Bronchus (tissue), 1 donor: ENCODE data around the genes HKDC1 and NEUROG3.

DNA sequence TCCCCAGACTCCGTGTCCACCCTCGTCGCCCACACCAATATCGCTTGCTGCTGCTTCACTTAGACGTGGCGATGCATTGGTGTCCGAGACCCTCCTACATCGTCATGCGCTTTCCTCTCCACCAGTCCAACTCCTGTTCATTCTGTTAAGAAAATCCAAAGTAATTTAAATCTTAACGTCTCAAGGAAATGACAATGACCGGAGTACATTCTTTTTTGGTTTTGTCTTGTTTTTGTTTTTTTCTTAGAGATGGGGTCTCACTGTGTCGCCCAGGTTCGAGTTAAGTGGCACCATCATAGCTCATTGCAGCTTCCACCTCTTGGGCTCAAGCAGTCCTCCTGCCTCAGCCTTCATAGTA is 846 bp downstream of the KIFBP start:
- PRO-cap: no peak

GRCh38 chr10:69051960-69052780 is 35.7 kb upstream of the SRGN start:
- PRO-cap: no peak

DNA sequence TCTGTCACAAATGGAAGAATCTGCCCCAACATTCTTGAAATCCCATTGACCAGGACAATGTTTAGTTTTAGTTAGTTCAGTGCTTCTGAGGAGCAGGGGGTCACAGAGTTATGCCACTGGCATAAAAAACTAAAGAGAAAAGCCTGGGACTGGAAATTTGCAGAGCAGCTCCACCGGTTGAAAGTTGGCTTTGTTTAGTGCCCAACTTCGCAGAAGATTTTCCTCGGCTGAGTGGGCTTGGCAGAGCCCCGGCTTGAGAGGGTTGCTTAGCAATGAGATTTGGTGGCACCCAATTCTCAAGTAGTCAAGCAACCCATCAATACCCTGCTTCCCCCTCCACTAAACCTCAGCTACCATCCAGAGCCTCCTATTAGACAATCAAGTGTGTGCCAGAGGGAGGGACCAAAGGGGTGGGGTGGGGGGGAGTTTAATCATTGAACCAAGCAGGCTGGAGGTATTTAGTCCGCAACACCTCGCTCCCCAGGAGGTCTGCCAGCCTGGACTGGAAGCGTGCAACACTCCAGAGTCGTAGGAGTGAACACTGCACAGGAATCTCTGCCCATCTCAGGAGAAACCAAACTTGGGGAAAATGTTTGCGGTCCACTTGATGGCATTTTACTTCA is at the start of gene HKDC1:
Gene HKDC1, plus strand, starts transcription at position 486 of the 623 bp plus-strand sequence.
- PRO-cap: unidirectional peak, plus-strand start at position 486 of the sequence

GRCh38 chr10:69222232-69223101 is 2.3 kb downstream of the HKDC1 start:
- PRO-cap: bidirectional peak, plus-strand start at chr10:69222953, minus-strand start at chr10:69222791

DNA sequence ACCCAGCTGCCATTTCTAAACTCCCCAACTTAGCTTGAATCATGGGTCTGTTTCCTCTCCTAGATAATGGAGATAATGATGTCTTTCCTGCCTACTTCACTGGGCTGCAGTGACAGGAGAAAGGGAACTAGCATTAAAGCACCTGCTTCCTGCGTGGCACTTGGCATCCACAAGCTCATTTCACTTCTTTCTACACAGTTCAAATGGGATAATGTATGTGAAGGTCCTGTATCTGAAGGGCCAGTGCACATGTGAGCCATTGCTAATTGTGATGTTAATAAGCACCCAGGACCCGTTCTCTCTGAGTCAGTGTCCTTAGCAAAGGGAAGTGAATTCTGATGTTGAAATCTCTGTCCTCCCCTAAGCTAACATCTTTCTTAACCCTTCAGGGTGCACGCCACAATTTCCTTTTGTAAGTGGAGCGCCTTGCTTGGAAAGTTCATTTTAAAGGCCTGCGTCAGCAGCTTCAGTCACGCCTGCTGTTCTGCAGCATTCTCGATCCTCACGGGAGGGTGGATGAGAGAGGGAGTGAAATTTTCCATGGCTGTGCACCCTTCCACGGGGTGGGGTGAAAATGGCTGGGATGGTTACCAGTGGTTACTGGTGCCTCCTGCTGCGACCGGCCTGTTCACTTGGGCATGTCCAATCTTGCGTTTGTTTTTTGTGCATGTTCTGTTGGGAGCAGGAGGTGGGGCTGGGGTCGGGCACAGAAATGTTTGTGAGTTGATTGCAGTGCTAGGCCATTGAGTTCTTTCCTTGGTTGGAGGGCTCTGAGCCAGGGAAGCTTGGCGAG is 18.8 kb downstream of the HK1 start:
- PRO-cap: no peak

DNA sequence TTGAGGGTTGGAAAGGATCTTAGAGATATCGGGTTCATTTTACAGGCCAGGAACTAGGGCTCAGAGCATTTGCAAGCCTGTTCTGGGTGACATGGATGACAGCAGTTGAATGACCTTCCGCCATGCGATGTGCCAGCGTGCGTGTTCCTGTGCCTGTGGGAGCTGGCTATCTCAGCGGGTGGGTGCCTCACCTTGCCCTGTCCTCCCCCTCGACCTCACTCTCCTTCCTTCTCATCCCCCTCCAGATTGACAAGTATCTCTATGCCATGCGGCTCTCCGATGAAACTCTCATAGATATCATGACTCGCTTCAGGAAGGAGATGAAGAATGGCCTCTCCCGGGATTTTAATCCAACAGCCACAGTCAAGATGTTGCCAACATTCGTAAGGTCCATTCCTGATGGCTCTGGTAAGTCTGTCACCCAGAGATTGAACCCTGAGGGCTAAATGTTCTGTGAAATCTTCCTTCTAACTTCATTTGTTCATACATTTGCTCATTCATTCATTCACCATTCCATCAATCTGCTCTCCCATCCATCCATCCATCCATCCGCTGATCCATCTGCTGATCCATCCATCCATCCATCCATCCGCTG is 25.0 kb downstream of the HK1 start:
- PRO-cap: no peak

GRCh38 chr10:69408521-69408870 is 8.2 kb downstream of the TACR2 start:
- PRO-cap: bidirectional peak, plus-strand start at chr10:69409051, minus-strand start at chr10:69408680

GRCh38 chr10:69415864-69416267 is 852 bp downstream of the TACR2 start:
- PRO-cap: no peak

- PRO-cap: no peak
These were observed 9.2 kb upstream of the TACR2 start for GRCh38 chr10:69425527-69426734.

- PRO-cap: no peak
These were observed 25.2 kb downstream of the TSPAN15 start for GRCh38 chr10:69476519-69476846.

DNA sequence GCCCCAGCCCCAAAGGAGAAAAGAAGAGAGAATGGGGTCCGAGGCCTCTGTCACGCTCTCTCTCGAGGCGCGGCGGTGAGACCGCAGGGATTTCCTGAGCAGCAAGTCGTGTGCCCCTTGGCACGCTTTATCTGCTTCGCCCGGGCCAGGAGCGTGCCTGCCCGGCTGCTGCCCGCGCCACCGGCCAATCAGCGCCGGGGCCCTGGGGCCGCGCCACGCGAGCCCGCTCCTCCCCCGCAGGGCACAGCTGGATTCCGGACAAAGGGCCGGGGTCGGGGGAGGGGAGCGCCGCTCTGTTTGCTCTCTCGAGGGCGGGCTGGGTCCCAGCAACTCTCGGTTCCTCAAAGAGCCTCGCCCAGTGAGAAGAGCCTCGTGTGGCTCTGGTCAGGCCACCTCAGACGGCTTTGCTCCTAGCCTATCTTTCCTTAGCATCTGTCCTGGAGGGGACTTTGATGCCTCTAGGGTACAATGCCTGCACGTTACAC is at the start of gene NEUROG3:
Gene NEUROG3, minus strand, starts transcription at position 100 of the 485 bp plus-strand sequence.
- PRO-cap: no peak

GRCh38 chr10:69911494-69911838 is 109.8 kb downstream of the COL13A1 start:
- PRO-cap: no peak

GRCh38 chr10:70234495-70234885 is 1.3 kb upstream of the PPA1 start:
- PRO-cap: no peak

- PRO-cap: no peak
These were observed 1.9 kb upstream of the PPA1 start for GRCh38 chr10:70235097-70235633.

DNA sequence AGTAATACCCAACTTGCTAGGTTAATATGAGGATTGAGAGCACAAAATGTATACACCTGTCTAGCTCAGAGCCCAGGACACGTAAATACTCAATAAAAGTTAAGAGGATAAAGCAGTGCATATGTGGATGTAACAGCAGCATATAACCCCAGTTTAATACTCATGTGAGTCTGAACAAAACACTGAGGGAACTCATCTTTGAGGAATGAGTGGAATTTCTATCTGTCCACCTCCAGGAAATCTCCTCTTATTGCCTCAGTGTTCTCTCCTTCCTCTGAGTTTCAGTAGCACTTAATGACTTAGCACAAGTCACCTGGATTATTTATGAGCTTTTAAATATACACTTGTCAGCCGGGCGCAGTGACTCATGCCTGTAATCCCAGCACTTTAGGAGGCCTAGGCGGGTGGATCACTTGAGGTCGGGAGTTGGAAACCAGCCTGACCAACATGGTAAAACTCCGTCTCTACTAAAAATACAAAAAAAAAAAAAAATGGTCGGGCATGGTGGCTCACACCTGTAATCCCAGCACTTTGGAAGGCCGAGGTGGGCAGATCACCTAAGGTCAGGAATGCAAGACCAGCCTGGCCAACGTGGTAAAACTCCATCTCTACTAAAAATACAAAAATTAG is 4.3 kb downstream of the LRRC20 start:
- PRO-cap: unidirectional peak, minus-strand start at position 279 of the sequence

GRCh38 chr10:70421541-70422455 is 17.9 kb downstream of the EIF4EBP2 start:
- PRO-cap: no peak

DNA sequence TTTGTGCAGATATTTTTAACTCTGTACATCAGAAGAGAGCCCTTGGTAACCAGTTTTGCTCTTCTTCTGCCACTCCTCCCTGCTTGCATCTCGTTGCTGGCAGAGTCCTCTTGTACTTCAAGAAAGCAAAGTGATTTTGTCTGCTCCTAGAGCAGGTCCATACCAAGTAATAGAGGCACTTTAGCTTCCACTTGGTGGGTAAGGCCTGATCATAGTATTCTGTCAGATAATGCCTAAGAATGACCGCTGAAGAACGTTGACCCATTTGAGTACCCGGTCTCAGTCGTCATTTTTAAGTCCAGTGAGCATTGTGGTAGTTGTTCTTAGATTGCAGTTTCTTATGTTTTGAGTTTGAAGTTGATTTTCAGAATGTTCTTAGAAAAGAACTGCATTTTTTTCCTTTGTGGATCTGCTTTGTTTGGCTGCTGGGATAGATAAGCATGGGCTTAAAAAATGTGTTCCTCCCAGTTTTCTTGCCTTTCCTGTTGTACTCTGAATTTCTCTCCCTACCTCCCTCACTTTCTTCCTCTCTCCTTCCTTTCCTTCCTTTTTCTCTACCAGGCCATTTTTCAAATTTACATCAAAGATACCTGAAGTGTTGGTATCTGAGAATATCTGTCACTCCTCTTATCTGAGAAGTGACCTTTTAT is 18.6 kb downstream of the EIF4EBP2 start:
- PRO-cap: no peak

- PRO-cap: no peak
These were observed 9.4 kb downstream of the NODAL start for GRCh38 chr10:70431917-70432657.

DNA sequence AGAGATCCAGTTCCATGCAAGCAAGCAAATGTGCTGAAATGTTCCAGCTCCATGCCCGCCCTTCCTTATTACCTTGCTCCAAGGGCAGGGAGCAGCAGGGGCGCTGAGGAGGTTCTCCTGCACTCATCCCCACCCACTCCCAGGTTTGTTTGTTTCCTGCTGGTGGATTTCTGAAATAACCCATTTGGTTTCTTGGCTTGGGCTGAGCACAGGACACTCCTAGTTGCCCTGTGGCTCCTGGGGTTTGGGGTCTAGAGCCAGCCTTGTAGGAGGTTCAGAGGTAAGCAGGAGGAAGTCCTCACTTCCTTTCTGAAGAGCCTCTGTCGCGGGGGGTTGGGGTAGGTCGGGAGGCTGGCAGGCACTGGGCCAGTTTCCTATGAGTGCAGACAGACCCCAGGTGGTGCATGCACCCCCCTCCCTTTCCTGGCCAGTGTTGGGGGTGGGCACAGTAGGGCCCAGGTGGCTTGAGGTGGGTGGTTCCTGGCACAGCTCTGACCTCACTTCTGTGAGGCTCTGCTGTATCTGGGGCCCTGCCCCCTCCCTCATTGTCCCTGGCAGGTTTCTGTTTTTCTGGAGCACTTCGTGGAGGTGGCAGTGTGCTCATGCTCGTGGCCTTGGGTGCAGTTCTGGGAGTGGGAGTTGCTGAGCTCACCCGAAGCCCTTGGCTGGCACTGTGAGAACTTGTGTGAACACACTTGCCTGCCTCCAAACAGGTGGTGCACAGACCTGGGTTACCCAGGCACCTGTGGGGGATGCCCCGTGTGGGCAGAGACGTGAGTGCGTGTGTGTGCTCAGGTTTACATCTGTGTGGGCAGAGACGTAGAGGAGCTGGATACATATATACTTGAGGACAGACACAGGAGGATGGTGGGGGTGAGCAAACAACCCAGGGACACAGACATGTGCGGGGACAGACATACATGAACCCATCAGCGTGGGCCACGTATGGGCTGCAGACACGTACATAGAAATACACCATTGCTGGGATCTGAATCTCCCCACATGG is 1.8 kb downstream of the PALD1 start:
- PRO-cap: no peak

DNA sequence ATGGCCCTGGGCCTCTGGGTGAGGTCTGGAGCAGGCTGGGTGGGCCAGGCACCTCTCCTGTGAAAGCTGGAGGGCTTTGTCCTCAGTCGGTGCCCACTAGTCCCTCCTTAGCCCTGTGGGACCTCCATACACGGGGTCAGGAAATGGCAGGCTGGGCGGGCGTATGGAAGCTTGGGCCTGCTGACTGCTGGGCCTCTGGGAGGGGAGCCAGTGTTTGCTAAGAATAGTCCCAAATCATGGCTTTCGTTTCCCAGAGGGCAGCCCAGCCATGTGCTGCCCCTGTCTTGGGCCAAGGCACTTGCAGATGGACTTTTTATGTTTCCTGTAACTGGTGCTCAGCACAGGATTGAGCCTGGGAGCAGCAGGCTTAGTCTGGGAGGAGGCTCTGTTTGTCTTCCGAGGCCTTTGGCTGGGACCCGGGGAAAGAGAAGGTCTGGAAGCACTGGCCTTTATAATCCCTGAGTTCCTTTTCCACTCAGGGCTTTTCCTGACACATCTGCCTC is 3.6 kb downstream of the PALD1 start:
- PRO-cap: no peak